Fibroblast of villous mesenchyme (primary cell): ENCODE data around the genes ENKUR and MYO3A.

DNA sequence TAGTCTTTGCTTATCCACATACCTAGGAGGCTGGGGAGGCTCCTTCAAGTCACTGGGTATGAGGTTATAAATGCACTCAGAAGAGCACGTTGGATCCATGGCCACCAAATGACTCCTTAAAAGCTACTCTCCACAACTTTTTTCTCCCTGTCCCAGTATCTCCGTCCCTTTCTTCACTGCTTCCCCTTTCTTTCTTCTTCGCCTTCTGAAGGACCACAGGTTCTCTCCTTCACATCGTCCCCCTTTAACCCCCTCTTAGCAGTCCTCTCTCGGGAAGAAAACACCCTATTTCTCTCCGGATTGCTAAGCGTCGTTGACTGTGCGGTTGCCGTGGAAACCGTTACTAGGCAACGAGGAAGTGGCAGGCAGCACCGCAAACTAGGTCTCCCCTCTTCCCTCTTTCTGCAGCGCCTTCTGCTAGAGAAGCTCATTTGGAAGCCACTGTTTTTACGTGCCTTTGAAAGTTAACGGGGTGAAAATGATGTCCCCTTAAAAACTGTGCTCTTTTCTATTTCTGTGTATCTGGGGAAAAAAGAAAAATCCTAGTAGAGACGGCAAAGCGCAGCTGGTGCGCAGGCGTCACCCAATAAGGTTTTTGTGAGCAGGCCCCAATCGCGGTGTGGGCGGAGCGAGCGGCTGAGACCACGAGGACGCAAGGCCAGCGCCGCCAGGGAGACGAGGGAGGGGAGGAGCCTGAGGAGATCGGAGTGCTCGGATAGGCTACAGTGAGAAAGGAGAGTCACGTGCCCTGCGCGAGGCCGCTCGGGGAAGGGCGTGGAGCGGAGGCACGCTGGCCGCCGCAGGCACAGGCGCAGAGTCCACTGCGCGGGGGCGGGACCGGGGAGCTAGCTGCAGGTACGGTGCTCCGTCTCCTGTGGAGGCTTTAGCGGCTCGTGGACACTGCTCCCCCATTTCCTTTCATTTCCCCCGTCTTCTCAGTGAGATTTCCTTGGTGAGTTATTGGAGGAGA is at the start of gene ENKUR:
Gene ENKUR, minus strand, starts transcription at position 321 of the 970 bp plus-strand sequence.
- CAGE, long polyA plus RNA = no peak

GRCh38 chr10:25253076-25253427 is 78.3 kb downstream of the GPR158 start:
- CAGE, long polyA plus RNA = no peak

DNA sequence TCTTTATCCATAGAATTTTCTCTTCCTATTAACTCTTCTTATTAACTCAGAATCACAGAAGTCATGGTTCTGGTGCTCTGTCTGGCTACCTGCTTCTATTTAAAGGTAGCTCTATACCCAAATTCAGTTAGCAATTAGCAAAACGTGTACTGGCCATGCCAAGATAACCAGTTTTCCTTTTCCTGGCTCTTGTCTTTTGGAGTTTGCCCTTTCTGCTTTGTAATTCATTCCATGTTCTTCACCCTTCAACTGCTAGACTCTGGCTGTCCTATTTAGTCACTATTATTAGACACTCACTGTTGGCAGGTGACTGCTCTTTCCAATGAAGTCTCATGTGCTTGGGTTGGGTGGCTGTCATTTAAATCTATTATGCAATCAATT is 266.4 kb downstream of the GPR158 start:
- CAGE, long polyA plus RNA = no peak

DNA sequence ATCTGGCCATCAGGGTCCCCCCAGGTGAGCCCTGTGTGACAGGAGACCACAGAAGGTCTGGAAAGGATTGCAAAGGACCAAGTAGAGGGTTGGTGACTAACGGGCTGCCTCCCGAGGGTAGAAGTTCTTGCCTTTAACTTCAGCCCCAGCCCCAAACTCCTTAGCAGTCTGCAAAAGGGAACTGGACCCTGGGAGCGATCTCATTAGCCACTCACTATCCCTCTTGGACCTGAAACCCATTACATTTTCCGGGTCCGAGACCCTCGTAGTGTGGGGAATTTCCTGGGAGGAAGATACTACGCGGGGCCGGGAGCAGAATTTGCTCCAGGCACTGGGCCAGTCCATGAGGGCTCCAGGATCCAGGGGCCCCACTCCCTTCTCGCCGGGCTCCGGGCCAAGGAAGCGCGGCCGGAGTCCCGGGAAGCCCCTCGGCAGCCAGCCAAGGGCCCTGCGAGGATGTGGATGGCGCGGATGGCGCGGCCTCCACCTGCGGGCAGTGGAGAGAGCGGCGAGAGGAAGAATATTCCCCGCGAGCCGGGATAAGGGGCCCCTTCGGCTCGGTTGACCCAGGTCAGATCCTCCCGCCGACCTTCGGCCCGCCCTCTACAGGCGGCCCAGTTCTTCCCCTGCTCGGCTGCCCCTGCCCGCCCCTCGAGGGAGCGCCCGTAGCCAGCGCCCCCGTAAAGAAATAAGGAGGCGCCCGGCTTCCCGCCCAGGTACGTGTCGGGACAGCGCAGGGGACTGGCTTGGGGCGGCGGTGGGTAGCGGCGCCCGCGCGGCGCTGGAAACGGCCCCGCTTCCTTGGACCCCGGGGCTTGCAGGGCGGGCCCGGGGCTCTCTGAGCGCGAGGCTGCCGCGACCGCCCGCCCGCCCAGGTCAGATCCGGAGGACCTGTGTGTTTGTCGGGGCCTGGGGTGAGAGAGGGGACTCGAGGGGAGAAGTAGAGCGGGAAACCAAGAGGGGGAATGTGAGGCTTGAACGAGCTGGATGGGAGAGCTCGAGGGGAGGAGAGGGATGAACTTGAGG is at the start of gene MYO3A:
Gene MYO3A, plus strand, starts transcription at position 617 of the 1,026 bp plus-strand sequence.
- CAGE, long polyA plus RNA = no peak

DNA sequence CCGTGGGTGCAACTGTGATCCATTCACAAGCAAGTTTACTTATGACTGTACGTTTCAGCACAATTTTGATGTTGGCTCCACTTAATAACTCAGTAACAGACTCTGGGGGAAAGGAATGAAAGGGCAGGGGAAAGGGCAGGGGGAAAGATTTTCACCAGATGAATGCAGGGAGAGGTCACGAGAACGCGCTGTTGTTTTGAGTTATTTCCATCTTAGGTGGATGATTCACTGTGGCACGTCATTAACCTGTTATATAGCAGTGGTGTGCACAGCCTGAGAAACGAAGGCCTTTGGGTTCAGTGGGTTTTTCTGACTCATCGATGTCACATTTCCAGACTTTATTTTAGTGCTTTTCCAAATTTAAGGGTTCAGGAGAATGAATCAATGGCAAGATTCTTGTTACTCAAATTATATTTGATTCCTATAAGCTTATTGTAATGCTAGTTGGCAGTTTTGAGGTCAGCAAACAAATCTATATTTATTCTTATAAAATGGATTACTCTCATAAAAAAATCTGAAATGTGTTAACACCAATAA is 49.4 kb downstream of the APBB1IP start:
- CAGE, long polyA plus RNA = no peak

- CAGE, long polyA plus RNA = no peak
Measured at GRCh38 chr10:27414007-27414719, 89.9 kb upstream of the RAB18 start.

DNA sequence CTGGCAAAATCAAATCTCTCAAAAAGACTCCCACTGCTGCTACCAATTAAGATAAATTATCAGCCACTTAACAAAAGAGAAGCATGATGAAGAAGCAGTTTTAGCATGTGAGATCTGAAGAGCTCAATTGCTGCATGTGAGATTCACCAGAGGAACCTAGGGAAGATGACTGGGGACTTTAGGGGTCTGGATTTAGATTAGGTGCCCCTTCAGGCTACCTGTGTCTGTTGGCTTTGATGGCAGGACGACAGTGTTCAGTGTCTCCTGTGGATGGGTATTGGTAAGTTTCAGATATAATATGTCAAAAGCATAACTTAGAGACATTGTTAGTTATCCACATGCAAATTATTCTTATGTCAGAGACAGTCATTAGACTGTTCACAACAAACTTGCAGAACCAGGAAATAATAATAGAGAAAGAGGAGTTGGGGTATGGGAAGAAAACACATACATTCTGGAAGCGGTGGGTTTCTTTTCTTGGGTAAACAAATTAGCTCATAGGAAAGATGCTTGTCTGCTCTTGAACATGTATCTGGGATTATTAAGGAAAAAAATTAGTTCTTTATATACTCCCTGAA is 20.7 kb downstream of the RAB18 start:
- CAGE, long polyA plus RNA = no peak

DNA sequence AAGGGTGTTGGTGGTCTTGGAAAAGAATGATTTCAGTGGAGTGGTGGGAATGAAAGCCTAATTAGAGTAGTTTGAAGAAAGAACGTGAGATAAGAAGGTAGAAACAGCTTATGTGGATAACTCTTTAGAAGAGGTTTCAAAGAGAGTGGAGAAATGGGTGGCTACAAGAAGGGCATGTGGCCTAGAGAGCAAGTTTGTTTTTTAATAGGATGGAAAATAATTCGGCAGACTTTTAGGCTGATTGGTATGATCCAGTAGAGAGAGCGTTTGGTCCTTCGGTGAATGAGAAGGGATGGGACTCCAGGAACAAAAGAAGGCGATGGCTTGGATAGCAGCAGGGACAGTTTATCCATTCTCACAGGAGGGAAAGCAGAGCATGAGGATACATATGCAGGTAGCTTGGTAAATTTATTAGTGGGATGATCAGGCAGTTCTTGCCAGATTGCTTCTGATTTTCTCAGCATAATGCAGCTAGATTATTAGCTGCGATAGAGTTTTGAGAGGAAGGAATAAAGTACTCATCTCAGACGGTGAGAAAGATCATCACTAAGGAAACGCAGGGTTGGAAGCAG is 32.8 kb downstream of the RAB18 start:
- CAGE, long polyA plus RNA = no peak

DNA sequence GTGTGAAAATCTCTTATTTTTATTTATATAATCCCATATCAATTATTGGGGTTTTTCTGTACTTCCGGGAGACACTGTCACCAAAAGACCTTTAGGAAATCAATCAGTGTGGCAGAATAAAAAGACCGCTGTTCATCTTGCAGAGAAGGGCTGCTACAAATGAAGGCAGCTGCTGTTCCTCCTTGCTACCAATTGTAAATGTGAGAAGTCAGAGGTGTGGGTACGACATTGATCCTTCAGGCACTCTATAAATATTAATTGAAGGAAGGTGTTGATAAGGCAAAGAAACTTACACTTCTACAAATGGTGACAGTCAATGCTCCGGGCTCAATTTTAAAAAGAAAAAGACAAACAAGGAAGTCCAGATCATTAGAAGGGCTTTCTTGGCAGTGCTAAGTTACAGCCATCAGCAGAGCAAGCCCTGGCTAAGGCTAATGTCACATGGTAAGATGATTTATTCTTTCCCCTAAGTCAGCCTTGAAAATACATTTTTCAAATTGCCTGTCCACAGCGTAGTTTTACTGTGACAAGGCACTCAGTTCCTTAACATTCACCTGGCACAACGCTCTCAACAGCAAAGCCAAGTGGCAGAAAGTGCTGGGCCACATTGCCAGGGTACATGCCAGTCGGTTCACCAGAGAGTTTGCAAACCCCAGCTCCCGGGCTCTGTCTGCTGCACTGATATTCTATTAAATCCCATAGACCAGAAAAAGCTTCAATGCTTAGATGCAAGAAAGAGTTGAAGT is 23.5 kb upstream of the MPP7 start:
- CAGE, long polyA plus RNA = no peak

- CAGE, long polyA plus RNA = no peak
Measured at GRCh38 chr10:28387073-28387625, 84.3 kb upstream of the MPP7 start.

GRCh38 chr10:28429777-28430284 is 103.1 kb upstream of the WAC start:
- CAGE, long polyA plus RNA = no peak

DNA sequence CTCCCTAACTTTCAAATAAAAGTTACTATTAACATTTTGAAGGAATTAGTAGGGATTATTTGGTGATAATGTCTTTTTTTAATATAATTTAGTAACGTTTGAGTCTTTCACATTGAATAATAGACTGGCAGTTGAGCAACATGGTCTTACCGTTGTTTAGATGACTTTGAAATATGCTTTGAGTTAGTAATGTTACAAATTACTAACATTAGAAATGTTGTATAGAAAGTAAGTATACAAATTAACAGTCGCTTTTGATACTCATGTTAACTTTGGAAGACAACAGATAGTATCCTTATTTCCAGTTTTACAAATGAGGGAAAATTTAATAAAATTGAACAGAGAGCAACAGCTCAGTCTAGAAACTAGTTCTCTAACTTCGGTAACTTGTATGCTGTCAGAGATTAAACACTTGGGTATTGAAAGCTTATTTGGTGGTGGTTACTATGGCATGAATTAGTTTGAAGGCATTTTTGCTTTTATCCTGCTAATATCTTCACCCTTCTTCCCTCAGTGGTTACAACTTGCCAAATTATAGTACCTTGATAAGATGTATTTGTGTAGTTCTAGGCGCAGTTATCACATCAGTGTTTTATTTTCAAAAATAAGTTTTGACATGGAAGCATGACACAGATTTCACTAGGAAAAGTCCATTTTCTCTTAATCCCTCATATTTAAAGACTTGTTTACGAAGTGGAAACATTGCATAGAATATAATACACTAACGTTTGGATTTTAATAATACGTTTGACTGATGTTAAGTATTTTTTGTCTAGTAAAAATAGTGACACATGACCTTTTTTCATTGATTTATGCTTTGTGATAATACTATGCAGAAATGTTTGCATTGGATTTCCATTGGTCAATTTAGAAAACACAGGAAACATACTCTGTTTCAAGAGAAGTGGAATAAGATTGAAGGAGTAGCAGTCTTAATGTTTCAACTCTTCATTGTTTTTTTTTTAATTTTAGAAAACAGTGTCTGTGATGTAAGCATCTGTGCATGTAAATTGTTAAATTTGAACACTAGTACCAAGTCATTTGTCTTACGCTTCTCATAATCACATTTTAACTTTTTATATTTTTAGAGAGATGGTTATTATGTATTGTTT is 7.4 kb downstream of the WAC start:
- CAGE, long polyA plus RNA = no peak

- CAGE, long polyA plus RNA = no peak
Measured at GRCh38 chr10:28566362-28567043, 33.6 kb downstream of the WAC start.

GRCh38 chr10:28619401-28620244 is 57.7 kb upstream of the BAMBI start:
- CAGE, long polyA plus RNA = no peak

GRCh38 chr10:29319059-29319658 is 30.3 kb downstream of the LYZL1 start:
- CAGE, long polyA plus RNA = no peak

DNA sequence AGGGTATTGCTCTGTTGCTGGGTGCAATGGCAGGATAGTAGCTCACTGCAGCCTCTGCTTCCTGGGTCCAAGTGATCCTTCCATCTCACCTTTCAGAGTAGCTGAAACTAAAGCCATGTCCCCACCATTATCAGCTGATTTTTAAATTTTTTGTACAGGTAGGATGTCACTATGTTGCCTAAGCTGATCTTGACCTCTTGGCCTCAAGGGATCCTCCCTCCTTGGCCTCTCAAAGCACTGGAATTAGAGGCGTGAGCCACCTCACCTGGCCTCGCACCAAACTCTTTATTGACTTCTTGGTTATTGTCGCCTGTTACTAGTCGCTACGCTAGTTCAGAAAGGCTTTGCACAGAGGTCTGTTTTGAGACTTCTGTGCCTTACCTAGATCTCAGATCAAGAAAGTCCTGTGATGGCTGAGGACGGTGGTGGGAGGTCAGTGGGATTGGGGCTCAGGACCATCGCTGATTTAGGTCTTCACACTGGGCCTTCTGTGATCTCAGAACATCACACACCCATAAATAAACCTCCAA is 164.3 kb downstream of the LYZL1 start:
- CAGE, long polyA plus RNA = no peak

DNA sequence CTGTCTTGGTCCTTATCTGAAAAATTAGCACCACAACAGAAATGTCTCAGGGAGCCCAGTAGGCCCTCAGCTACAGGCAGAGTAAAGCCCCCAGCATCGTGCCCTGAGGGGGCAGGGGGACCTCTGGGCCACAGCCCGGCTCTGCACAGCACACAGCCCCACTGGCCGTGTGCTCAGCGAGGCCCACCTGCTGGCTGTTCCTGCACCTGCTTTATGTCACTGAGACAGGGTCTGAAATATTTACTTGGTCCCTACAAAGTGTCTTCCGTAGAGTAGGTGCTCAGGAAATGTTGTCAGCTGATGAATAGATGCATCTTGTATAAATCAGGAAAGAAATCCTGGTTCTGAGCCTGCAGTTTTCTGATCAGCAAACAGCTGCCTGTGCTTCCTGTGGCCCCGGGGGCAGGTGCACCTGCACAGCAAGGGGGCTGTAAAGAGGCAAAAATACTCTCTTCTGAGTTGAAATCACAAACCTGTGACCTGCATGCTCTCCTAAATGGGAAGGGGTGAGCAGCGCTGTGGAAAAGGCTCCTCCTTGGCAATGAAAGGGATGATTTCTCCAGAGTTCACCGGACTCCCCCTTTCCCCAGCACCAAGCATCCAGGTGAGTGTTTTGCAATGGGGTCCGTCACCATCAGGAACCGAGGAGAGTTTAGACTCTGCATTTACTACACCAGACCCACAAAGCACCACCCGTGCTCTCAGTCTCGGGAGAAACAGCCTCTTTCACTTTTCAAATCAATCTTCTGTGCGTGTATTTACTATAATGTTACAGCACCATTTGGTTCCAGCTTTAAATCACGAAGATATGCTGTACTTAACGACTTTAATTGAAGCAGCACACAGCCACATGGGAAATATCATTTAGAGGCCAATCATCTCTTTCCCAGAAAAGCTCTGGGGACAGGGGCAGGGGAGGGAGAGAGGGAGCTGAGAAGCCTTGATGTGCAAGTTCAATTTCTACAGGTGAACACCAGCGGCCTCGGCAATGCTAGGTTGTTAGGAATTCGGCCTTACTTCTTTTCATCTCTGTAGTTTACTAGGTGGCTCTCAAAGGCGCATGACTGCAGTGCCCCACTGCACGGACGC is 155.1 kb downstream of the SVIL start:
- CAGE, long polyA plus RNA = no peak

DNA sequence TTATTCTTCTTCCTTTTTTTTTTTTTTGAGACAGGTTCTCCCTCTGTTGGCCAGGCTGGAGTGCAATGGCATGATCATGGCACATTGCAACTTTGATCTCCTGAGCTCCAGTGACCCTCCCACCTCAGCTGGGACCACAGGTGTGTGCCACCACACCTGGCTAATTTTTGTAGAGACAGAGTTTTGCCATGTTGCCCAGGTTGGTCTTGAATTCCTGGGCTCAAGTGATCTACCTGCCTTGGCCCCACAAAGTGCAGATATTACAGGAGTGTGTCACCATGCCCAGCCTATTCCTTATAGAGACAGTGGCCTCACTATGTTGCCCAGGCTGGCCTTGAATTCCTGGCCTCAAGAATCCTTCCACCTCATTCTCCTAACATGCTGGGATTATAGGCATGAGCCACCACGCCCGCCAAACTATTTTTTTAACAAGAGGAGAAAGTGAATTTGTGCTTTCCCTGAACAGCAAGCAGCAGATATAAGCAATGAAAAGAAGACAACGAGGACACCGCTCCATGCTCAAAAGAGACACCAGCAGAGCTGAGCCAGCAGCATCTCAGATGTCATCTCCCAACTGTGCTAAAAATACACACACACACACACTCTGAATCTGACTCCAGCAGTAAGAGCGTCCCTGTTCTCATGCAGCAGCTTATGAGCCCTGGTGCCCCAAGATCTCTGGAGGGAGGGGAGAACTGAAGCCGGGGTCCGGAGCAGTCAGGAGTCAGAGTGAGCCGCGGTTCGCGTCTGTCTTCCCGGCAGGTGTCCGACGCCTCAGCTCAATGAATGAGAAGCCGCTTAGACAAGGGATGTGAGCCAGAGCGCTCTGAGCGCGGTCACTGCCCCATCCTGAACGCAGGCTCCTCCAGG is 49.5 kb downstream of the SVIL start:
- CAGE, long polyA plus RNA = no peak

GRCh38 chr10:29606358-29607293 is 28.1 kb downstream of the SVIL start:
- CAGE, long polyA plus RNA = no peak

DNA sequence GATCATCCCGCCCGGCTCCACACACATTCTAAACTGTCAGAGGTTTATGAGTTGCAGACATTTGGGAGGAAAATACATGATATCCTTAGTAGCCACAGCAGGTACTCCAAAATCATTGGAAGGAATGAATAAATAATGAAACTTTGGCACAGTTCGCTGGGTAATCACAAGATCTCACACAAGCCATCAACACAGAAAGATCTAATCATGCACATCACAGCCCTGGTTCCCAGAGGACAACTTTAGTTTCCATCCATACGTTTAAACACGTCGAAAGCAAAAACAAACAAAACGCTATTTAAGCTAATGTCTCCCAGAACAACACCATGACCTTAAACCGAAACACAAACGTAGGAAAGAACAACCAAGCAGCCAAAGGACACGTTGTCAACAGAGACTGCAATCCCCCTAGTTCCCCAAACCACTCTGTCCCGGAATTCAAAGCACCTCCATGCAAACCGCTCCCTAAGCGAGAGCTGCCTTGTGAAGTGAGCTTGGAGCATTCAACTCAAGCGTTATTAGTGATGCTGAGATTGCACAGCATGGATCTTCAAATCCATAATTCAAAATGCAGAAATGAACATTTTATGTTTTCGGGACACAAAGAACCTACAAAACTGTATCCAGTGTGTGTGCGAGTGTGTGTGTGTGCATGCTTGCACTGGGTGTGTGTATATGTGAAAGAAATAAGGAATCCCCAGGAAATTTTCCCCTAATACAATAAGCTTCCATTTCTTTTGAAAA is 12.2 kb downstream of the SVIL start:
- CAGE, long polyA plus RNA = no peak